Temporal lobe (tissue), 2 donors: ENCODE data around the gene AUTS2.

DNA sequence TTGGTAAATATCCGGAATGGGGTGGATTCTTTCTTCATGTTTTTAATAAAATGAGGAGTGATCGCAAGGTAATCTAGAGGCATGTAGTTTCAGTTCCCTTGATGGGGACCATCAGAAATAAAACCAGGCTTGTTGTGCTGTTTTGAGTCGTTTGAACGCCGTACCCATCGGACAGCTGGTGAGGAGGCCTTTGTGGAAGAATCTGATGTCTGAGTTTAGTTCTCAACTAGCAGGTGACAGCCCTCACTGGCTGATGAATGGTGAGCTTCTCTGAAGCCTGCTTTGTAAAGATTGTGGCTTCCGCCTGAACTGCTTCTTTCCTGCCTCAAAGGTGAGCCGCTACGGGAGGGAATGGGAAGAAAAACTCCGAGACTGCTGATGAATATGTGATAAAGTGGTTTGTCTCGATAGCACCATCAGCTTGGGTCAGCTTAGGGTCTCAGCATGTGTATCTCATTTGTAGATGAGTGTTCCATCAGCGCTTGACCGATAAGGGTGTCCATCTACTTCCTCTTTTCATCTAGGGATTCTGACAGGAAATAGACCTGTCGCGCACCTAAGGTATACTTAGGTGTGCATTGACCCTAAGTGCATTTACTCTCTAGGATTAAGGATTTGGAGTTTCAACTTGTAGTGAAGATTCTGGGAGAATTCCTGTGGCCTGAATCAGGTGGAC is 1.0 kb downstream of the TMEM248 start:
- RAMPAGE, long total RNA, result no peak

- RAMPAGE, long total RNA, result no peak
These were observed 9.3 kb downstream of the TMEM248 start for GRCh38 chr7:66930250-66930835.

GRCh38 chr7:66944826-66945367 is 23.9 kb downstream of the TMEM248 start:
- RAMPAGE, long total RNA, result no peak

- RAMPAGE, long total RNA, result no peak
These were observed 31.2 kb downstream of the TMEM248 start for GRCh38 chr7:66952130-66952809.

- RAMPAGE, long total RNA, result no peak
These were observed 21.1 kb downstream of the TYW1 start for GRCh38 chr7:67017775-67018175.

DNA sequence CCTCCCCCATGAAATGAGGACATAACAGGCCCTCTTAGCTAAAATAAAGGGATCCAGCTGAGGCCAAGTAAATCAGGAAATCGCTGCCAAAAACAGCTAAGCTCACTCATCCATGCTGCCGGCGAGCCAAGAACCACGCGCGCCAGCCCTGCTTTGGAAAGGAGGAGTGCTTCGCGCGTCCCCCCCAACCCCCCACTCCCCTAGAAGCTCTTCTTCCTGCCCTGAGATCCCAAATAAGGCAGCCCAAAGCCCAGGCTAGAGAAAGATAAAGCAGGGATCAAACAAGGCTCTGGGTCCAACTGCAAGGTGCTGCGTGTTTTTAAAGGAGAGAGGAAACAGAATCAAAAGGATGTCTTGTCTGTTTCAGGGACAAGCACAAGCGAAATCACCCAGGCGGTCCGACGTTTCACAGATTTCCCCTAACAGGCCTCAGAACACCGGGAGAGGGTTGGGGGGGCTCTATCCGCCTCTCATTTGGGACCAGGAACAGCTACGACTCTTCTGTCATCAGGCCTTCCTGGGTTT is 168.3 kb upstream of the AUTS2 start:
- RAMPAGE, long total RNA, result no peak

DNA sequence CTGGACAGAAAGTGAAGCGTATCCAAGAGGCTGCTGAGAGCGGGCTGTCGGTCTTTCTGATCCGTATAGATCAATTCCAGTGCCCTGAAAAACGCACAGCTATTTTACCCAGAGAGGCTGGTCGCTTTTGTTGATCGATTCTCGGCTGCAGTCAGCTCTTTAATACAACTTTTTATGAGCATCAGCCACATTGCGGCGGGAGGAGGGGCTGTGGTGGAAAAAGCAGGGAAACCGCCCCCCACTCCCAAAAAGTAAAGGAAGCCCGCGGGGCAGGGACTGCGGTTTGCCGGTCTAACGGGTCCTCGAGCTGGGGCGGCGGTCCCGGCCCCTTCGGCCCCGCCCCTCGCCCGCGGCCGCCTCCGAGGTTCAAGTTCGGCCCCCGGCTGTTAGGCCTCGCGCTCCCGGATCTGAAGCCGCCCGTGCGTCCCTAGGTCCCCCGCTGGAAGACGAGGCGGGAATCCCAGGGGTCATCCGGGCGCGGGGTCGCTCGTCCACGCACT is 1.1 kb upstream of the AUTS2 start:
- RAMPAGE, long total RNA, result no peak

DNA sequence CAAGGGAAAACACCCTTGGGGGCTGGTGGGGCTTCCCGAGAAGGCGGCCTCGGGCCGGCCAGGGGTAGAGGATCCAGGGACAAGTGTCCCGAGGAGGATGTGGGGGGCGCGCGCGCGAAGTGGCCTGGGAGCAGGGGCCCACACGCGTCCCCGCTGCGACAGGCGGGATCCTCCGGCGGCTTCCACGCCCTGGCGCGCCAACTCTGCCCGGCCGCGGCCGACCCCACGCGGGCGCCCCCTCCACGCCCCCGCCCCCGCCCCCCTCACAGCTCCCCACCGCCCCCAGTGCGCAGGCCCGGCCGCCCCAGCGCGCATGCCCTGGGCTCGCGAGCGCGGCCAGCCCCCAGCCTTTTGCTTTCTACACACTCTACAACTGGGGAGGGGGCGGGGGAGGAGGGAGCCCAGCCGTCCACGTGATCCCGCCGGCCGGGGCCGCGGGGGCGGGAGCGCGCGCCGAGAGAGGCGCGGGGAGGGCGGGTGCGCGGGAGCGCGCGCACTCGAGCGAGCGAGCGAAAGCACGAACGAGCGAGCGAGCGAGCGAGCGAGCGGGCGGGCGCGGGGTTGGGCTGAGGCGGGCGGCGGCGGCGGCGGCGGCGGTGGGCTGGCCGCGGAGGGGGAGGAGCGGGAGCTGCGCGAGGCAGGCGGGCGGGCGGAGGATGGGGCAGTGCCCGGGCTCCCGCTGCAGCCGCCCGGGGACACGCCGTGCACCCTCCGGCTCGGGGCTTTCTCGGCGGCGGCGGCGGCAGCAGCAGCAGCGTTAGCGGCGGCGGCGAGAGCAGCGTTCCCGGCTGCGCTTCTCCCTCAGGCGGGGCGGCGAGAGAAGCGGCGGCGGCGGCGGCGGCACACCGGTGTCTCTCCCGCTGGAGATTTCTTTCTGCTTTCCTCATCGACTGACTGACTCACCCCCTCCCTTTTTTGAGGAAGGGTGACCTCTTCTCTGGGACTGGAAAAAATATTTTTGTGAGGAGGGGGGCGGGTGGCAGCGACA is at the start of gene AUTS2:
TSS of gene AUTS2 (plus strand) at position 664 of the 988 bp plus-strand sequence.
- RAMPAGE, long total RNA, result no peak

DNA sequence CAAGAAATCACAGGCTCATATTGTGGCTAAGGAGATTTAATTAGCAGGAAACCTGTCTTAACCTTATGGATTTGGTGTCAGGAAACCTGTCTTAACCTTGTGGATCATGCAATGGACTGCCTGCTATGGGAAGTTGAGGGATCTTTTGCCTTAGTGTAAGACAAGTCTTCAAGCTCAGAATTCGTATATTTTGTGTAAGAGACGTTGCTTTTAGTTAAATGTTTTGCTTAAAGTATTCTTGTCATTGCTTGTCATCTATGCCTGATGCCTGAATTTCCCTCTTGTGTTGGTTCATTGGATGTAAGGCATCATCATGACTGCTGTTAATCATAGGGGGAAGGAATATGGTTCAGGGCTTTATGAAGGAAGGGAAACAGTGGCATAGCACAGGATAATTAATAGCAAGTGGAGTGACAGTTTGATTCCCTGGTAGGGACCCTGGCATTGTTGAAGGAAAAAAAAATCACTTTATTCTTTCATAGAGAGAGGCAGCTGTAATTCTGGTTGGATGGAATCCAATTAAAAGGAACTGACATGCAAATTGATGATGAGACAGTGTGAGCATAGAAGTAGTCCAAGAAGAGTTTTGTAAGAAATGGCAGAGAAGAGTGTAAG is 121.3 kb downstream of the AUTS2 start:
- RAMPAGE, long total RNA, result no peak

DNA sequence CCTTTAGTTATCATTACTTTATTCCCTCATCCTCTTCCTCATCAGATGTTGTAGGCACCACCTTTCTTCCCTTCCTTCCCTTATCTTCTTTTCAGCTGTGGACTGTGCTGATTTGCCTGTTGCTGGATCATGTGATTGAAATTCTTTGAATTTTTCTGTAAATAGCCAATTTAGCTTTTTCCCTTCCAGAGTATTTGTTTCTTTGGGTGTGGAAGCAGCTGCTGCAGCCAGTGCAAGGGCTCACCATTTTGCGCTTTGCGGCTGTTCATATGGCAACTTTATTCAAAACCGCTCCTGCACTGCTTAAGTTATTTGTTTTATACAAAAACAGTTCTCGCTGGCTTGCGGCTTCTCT is 151.1 kb downstream of the AUTS2 start:
- RAMPAGE, long total RNA, result no peak

DNA sequence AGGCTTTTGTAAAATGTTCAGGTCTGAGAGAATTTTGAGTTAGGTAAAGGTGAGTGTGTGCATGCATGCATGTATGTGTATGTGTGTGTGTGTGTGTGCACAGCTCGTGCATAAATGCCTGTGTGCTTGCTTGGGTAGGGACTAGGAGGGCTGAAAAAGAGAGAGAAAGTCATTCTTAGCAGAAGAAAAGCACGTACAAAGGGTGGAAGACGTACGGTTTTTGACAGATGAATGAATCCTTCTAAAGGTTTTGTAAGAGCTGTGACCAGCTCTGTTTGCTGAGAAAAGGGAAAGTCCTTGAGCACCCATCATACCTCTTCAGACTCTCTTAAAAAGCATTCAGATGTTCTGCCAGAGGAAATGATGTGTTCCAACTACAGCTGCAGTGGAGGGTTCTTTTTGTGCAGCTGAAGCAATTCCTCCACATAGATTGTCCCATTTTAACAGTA is 364.4 kb downstream of the AUTS2 start:
- RAMPAGE, long total RNA, result no peak

DNA sequence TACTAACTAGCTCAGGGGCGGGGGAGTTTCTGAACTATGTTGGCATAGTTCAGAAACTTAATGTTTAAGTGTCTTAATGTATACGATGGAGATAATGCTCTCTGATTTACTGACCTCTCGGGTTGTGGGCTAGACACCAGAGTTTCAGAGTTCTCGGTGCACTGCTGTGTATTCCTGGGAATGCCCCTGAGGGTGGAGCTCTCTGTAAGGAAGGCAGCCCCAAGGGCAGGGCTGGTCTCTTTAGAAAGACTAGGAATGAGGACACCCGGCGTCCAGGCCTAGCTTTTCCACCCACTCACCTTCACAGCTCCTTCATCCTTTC is 536.6 kb upstream of the GALNT17 start:
- RAMPAGE, long total RNA, result no peak

GRCh38 chr7:70660383-70660859 is 471.5 kb upstream of the GALNT17 start:
- RAMPAGE, long total RNA, result no peak

DNA sequence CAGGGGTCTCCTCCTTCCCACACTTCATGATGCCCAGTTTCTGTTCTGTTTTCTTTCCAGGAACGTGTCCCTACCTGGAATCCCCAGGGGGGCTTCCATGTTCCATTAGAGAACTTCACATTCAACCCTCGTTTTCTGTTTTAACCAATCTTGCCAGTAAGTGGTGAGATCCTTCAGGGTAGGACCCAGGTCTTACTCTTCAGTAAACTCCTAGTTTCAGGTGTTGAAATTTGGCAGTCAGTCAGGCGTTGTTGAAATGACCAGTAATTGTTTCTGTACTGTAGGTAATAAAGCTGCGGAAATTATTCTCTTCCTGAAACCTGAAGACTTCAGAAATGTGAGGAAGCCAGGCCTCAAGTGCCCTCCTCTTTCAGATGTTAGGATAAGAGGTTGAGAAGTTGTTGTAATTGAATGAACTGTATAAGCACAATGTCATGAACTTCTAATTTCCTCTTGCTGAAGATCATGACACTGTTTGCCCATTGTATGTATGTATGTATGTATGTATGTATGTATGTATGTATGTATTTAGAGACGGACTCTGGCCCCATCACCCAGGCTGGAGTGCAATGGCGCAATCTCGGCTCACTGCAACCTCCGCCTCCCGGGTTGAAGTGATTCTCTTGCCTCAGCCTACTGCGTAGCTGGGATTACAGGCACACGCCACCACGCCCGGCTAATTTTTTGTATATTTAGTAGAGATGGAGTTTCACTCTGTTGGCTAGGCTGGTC is 402.4 kb upstream of the GALNT17 start:
- RAMPAGE, long total RNA, result no peak

- RAMPAGE, long total RNA, result no peak
These were observed 350.5 kb upstream of the GALNT17 start for GRCh38 chr7:70781359-70781859.

DNA sequence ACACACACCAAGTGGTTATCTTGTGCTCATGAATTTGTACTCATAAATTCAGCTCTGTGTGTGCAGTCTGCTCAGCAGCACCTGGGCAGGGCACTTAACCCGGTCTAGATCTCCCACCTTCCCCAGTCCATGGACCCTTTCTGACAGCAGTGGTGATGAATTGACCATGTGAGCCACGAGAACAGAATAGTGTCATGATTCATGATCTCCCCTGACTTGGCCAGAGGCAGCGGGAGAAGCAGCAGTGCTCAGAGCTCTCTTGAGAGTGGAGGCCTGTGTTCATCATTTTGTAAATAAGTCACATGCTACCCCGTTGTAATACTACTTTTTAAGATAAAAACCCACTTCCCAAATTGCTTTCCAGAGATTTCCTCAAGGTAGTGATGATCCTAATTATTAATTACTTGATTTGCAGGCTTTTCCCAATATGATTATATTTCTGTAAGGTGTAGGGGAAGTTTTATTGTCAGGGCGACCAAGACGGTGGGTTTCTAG is 74.3 kb downstream of the GALNT17 start:
- RAMPAGE, long total RNA, result no peak

- RAMPAGE, long total RNA, result no peak
These were observed 104.8 kb downstream of the GALNT17 start for GRCh38 chr7:71236568-71237420.

DNA sequence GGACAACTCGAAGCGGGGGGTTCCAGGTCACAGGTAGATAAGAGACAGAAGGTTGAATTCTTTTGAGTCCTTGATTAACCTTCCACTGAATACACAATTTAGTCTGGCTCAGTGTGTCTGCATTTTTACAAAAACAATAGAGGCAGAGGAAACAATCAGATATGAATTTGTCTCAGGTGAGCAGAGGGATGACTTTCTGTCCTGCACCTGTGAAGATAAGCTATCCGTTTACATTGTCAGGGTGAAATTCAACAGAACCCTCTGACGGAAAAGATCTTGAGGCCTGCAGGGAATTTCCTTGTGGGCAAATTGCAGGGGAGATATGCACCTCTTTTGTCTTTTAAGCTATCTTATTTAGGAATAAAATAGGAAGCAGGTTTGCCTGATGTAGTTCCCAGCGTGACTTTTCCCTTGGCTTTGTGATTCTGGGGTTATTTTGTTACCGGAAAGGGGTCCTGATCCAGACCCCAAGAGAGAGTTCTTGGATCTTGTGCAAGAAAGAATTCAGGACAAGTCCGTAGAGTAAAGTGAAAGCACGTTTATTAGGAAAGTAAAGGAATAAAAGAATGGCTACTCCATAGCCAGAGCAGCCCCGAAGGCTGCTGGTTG is 325.1 kb downstream of the GALNT17 start:
- RAMPAGE, long total RNA, result no peak

DNA sequence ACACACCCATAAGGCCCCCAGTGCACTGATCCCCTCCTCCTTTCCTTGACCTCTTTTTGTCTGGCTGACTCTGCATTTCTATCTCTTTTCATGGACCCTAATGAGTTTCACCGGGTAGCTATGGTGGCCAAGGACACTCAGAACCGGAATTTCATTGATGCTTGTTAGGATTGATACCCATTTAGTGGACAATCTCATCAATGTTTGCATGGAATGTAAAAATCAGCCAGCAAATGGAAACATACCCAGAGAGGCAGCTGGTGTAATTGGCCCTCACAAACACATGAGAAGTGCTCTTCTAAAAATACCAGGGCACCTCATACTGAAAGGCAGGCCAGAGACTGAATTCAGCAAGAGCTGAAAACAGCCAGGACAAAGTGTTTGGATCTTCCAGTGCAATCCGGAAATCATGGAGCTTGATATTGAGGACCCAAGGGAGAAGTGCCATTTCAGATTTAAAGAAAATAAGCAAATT is 498.5 kb downstream of the GALNT17 start:
- RAMPAGE, long total RNA, result no peak

GRCh38 chr7:72152477-72153302 is 259.4 kb downstream of the CALN1 start:
- RAMPAGE, long total RNA, result no peak